ENCODE data around the gene ECHDC3.

DNA sequence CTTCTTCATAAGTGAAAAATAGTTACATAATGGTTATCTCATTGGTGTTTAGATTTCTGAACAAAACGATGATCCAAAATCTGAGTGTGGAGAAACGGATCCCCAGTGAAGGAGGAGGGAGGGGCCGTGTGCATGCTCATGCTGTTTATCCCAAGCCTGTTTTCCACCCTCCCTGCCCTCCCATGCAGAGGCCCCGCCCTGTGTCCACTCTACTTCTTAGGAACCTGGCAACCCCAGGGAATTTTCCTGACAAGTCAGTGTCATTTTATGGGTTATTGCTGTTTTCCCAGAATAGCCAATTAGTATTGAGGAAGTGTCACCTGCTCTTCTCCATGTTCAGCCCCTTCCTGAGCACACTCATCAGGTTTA, 174.0 kb downstream of the CELF2 start:
- RRBS: no CpG with 5 or more reads among the region's 4 CpGs

DNA sequence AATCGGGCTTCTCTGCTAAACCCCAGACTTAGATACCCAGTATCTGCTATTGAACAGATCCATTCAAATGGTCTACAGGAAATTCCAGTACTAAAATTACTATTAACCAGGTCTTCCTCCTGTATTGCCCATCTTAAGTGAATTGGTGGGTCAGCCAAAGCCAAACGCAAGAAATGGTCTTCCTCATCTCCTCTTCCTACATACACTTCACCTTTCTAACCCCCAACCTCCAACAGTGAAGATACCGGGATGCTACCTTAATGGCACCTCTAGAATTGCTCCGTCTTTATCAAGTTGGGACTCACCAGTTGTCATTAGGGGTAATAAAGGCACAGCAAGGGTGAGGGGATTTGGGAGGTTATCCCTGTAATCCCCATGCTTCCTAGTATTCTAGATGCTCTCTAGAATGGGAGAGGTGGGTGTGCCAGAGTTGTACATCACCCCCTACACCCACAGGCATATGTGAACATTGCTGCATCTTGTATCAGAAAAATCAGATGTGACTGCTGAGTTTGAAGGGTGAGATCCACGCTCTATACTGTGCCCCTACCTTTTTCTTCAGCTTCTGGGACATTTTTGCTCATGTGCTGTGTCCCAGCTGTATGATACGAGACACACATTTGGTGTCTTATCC, 215.9 kb downstream of the CELF2 start:
- RRBS: no CpG with 5 or more reads among the region's 6 CpGs

- RRBS: no CpG with 5 or more reads among the region's 1 CpG
Observed at GRCh38 chr10:11413092-11413393, 198.4 kb downstream of the USP6NL start.

GRCh38 chr10:11532060-11532709, 79.3 kb downstream of the USP6NL start:
- RRBS: no CpG with 5 or more reads among the region's 8 CpGs

GRCh38 chr10:11673231-11674475, 62.2 kb upstream of the USP6NL start:
- RRBS: no CpG with 5 or more reads among the region's 17 CpGs

GRCh38 chr10:11684027-11684629, 58.1 kb upstream of the ECHDC3 start:
- RRBS: no CpG with 5 or more reads among the region's 12 CpGs

DNA sequence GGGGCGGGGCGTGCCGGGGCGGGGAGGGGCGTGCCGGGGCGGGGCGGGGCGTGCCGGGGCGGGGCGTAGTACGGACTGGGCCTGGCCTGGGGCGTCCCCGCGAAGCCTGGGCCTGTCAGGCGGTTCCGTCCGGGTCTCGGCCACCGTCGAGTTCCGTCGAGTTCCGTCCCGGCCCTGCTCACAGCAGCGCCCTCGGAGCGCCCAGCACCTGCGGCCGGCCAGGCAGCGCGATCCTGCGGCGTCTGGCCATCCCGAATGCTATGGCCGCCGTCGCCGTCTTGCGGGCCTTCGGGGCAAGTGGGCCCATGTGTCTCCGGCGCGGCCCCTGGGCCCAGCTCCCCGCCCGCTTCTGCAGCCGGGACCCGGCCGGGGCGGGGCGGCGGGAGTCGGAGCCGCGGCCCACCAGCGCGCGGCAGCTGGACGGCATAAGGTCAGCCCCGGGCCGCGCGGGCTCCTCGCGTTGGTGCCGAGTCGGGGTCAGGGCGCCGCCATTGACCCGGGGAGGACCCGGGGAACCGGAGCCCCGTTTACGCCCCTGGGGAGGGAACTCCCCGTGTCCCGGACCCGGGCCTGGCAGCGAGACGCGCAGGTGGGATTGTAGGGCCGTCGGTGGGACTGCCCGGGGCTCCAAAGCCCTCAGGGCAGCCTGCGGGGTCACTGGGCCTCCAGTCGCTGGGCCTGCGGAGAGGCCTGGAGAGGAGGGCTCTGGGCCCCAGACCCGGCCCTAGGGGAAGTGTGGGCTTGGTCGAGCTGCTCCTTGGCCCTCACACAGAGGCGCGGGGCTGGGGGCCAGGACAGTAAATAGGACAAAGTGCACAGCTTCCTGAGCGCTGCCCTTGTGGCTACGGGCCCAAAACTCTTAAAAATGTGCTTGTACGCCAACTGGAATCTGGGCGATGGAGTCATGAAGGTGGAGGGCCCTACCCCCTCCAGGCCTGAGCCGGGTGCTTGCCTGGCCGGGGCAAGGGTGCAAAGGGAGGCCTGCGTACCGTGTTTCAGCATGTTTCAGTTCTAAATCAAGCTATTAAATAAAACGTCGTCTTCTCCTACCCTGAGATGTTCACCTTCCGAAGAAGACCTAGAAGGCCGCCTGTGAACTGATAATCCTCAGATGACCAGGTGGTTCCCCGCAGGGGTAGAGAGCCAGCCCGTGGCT, at the start of gene ECHDC3:
TSS of gene ECHDC3 (plus strand) at position 66 of the 1,156 bp plus-strand sequence.
- RRBS: 26% methylated on average over 72 of the region's 105 CpGs

- RRBS: no CpG with 5 or more reads among the region's 13 CpGs
Observed at GRCh38 chr10:11746915-11747756, 5.0 kb downstream of the ECHDC3 start.

DNA sequence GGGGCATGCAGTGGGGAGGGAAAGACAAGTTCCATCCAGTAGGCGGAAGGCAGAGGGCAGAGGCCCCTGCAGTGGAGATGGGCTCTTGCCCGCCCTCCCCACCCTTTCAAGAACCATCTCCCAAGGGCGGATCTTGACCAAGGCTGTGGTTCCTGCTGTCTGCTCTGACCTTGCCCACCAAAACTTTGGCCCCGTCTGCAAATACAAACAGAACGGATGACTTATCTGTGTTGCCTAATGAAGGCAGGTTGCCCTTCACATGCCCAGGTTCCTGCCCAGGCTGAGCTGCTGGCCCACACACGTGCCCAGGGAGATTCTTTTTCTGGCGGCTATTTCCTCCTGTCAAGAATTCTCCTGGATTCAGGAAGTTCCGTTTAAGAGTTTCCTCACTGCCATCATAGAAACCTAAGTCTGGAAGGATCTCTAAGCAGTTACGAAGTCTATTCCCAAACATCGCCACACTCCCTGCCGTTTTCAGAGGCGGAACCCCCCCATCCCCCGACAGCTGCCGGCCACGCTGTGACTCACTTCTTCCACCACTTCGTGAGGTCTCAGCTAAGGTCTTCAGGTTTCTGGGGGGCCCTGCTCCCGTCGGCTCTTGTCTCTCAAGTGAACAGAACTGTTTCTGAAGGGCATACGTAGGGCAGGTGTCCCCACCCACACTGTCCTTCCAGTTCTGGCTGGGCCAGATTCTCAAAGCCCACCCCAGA, 78.4 kb downstream of the PROSER2 start:
- RRBS: no CpG with 5 or more reads among the region's 19 CpGs

- RRBS: no CpG with 5 or more reads among the region's 12 CpGs
Observed at GRCh38 chr10:12041574-12042063, 990 bp downstream of the UPF2 start.

DNA sequence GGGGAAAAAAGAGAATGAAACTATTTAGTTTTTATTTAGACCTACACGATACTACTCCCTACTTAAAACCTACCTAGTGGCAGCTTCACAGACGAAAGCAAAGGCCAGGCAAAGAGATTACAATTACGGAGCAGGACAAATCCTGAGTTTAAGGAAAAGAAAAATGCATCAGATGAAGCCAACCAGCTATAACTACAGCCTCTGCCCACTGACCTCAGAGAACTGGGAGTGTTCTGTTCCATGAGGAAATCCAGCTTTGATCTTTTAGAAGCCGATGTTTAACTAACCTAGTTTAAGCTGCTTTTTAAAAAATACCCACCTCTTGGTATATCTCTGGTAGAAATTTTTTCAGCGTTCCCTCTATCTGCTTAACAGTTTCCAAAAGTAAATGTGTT, 3.0 kb upstream of the UPF2 start:
- RRBS: no CpG with 5 or more reads among the region's 5 CpGs

DNA sequence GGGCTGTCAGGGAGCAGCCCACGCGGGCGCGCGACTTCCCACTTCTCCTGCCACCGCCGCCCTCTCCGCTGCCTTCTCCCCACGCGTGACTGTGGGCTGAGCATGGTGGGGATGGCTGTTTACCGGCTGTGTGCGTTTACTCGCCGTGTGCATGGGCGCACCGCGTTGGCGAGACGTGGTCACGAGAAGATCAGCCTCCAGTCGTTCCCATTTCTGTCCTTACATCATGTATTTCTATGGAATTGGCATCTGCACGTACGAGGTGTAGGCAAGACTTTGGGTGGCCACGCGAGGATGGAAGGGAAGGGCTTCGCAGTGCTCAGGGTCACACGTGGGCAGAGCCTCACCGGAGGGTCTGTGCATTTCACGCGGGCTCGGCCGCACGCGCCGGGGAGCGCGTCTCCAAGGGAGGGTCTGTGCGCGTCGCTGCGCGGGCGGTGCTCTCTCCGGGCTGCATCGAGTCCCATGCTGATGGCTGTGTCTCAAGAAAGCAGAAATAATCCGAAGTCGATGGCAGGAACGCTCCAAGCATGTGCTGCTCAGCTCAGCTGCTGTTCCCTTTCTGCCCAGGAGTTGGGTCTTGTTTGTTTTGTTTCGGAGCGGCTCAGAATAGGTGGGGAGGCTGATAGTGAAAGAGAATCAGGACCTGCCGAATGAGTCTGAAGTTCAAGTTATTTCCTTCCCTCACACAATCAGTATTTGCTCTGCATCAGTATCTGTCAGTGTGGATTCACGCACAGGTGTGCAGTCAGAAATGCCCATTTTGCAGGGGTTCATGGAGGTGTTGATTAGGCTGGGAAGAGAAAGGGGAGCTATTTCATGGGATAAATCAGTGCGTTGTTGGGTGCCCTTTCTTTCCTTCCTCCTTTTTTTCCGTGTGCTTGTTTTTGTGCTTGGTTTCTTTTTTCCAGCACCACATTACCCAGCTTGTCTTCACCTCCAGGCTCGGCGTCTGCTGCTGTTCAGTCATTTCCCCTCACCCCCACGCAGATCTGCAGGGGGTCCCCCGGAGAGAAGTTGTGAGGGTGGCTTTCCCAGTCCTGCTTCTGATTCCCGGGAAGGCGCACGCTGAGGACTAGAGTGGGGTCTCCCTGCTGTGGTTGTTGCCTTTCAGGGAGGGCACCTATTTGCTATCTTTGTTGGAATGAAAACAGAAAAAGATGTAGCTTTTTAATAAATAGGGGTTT, 1.2 kb downstream of the CAMK1D start:
- RRBS: 2% methylated on average over 17 of the region's 61 CpGs

- RRBS: no CpG with 5 or more reads among the region's 11 CpGs
Observed at GRCh38 chr10:12435930-12436567, 86.7 kb downstream of the CAMK1D start.

- RRBS: no CpG with 5 or more reads among the region's 7 CpGs
Observed at GRCh38 chr10:12457779-12458391, 108.5 kb downstream of the CAMK1D start.

GRCh38 chr10:12471080-12471688, 121.8 kb downstream of the CAMK1D start:
- RRBS: no CpG with 5 or more reads among the region's 6 CpGs

- RRBS: no CpG with 5 or more reads among the region's 10 CpGs
Observed at GRCh38 chr10:12844902-12845429, 156.5 kb downstream of the CCDC3 start.

DNA sequence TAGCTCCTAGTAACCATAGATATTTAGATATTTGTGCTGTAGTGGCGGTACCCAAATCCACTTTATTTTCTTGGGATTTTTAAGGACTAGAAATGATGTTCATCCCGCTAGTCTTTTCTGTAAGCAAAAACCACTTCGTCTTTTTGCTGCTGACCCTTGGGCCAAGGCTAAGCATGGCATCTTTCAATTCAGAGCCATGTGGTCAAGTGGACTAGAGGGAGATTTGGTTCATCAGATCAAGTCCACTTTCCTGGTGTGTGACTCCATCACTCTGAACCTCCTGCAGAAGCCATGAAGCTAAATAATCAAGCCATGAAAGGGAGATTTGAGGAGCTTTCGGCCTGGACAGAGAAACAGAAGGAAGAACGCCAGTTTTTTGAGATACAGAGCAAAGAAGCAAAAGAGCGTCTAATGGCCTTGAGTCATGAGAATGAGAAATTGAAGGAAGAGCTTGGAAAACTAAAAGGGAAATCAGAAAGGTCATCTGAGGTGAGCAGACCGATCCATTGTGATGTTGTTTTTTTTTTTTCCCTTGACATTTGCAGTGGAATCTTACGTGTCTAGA, 10.1 kb downstream of the OPTN start:
- RRBS: no CpG with 5 or more reads among the region's 8 CpGs

DNA sequence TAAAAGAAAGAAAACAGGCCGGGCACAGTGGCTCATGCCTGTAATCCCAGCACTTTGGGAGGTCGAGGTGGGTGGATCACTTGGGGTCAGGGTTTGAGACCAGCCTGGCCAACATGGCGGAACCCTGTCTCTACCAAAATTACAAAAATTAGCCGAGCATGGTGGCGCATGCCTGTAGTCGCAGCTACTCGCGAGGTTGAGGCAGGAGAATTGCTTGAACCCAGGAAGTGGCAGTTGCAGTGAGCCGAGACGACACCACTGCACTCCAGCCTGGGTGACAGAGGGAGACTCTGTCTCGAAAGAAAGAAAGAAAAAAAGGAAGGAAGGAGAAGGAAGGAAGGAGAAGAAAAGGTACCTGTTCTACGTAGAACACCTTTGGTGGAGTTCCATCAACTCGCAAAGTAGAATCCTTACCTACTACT, 24.4 kb upstream of the MCM10 start:
- RRBS: no CpG with 5 or more reads among the region's 13 CpGs

DNA sequence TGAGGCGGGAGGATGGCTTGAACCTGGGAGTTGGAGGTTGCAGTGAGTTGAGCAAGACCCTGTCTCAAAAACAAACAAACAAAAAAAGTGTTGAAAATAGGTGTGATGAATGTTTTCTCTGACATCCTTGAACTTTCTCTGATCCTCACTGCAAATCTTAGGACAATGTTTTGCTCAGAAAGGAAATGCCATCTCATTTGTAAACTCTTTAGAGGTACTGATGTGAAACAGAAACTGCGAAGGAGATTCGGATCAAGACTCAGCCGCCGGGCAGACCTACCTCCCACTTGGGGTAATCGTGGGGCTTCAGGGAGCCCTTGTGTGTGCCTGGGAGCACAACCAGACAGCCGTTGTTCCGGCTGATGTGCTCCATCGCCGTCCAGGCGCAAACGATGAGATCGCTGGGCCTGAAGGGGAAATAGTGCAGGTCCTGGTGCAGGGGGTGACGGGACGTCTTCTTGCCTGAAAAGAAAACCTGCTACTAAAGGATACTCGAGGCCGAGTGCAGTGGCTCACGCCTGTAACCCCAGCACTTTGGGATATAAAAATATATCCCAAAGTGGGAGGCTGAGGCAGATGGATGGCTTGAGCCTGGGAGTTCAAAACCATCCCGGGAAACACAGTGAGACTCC, 11.7 kb downstream of the PHYH start:
- RRBS: 85% methylated on average over 4 of the region's 19 CpGs

DNA sequence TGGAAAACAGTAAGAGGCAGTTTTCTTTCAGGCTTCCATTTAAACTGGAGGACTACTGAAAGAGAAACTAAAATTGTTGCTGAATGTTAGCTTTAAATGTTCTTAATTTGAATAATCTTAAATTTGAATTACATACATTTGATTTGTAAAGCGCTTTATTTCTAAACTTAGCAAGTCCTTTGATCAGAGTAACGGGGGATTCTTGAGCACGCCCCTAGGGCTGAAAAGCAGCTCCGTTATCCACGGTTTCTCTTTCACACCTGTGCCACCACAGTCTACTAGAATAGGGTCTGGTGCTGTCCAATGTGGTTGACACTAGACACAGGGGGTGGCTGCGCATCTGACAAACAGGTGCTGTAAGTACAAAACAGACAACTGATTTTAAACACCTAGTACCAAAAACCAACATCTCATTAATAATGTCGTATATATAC, 7.5 kb downstream of the SEPHS1 start:
- RRBS: no CpG with 5 or more reads among the region's 7 CpGs

Data from AG04449 (cell line).